ENCODE results near the gene RFLNA.

DNA sequence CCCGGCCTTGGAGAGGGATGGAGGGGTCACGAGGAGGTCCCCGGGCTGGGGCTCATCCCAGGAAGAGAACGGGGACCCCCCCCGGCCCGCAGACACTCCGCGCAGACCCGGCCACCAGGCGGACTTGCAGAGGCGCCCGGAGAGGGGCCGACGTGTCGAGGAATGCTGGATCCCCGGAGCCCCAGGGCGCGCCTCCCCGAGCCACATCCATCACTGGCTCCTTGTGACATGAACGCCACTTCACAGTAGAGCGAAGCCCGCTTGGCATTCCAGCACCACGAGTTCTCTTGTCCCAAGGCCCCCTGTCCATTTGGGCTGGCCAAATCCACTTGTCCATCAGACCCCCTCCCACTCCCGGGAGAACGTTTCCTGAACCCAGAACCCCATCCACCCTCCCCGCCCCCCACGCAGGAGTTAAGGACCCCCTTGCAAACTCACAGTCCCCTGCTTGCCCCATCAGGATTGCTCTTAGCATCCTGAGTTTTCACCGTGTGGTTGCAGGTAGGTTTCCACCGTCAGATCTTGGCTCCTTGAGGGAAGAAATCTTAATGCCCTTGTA lies 809 bp upstream of the RILPL1 start:
- PRO-cap: no peak

- PRO-cap: no peak
These were observed 30.3 kb downstream of the CCDC92 start for GRCh38 chr12:123942108-123942925.

DNA sequence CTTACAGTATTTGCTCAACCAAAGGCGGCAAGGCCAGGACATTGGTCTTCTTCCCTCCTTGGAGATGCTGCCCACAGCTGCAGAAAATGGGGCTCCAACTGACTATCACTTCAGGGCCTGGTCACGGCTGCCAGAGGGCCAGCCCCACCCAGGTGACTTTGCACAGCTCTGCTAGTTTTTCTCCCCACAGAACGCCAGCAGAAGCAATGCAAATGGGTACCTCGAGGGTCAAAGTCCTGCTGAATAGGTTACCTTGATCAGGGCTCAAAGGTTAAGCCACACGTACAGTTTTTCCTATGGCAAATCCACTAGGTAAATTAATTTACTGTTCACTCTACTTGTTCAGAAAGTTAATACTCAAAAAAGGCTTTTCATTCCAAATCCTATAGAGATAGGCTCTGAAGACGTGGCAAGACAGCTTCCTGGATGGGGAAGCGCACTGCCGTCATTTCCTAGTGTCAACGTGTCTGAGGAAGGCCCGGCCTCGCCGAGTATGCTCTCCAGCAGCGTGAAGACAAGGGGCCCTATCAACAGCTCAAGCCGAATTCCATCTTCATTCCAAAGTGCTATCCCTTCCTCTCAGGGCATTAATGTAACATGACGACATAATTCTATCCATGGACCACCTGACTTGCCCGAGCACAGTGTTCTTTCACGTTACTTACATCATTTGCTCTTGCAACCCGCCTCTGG lies 23.1 kb downstream of the CCDC92 start:
- PRO-cap: no peak

GRCh38 chr12:123973450-123973523 lies 272 bp downstream of the ZNF664 start:
- PRO-cap: no peak

- PRO-cap: no peak
These were observed 63.3 kb downstream of the ZNF664 start for GRCh38 chr12:124036314-124036686.

- PRO-cap: no peak
These were observed at the start of gene RFLNA for GRCh38 chr12:124294793-124296042. Gene RFLNA (plus strand): TSS chr12:124295093.

- PRO-cap: no peak
These were observed 31.2 kb downstream of the RFLNA start for GRCh38 chr12:124326036-124326640.

DNA sequence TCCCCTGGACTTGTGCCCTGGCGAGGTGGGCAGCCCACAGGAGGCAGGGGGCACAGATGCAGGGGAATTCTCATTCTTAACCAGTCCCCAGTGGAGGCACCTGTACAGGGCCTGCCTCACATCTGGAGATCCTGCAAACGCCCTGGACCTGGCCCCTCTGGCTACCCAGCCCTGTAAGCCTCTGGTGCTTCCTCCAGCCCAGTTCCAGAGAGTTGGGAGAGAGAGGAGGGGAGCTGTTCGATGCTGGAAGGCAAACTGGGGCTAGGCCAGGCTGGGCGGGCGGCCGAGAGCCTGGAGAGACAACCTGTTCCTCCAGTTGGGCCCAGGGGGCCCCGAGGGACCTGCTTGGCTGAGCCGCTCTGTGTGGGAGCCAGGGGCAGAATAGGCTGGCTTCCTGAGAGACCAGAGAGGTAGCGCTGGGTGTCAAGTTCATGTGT lies 64.6 kb downstream of the RFLNA start:
- PRO-cap: no peak

DNA sequence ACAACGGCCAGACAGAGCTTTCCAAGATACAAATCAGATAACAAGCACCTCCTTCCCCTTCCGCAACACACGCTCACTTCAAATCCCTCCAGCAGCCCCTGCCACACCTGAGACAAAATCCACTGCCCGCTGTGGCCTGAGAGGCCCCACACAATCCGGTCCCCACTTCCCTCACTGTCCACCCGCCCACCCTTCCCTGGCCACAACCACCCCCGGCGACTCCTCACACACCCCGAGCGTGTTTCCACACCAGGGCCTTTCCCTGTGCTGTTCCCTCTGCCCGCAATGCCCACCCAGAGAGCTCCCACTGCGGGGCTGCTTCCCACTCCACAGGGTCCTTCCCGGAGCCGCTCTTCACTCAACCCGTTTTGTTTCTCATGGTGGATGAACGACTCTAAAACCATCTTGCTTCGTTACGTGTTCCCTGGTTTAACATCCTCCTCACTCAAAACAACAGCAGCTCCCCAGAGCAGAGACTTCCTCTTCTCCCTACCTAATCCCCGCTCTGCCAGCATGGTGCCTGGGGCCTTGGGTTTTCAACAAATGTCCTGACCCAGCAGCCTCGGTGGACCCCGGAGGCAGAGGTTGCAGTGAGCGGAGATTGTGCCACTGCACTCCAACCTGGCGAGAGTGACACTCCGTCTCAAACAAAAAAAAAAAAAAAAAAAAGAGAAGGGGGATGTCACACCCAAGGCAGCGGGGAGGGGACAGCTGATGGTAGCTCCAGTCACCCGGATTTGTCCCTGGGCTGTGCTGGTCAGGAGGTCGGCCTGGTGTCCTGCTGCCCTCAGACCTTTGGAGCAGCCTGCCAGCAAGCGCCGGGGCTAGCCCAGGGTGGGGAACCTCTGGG lies 65.8 kb downstream of the RFLNA start:
- PRO-cap: no peak

GRCh38 chr12:124391204-124391647 lies 96.3 kb downstream of the RFLNA start:
- PRO-cap: no peak

DNA sequence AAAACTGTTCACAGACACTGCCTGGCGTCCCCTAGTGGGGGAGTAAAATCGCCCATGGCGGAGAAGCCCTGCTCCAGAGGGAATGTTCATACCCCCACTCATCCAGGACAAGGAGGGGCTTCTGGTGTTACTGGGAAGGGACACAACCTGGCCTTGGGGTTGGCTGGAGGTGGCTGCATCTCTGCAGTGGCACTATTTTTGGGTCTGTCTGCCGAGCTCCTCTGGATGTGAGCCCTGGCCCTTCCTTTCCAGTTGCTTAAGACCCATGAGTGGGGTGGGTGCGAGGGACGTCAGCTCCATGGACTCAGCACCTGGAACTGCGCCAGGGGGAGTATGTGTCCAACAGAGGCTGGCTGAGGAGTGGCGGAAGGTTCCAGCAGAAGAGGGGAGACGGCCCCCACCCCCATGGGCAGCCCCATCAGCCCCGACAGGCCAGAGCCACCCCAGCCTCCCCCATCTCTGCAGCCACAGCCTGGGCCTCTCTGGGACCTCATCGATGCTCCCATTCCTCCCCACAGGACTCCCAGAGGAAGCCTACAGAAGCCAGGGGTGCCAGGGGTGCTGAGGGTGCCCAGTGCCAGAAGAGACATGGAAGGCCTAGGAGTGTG lies 104.0 kb downstream of the RFLNA start:
- PRO-cap: no peak

DNA sequence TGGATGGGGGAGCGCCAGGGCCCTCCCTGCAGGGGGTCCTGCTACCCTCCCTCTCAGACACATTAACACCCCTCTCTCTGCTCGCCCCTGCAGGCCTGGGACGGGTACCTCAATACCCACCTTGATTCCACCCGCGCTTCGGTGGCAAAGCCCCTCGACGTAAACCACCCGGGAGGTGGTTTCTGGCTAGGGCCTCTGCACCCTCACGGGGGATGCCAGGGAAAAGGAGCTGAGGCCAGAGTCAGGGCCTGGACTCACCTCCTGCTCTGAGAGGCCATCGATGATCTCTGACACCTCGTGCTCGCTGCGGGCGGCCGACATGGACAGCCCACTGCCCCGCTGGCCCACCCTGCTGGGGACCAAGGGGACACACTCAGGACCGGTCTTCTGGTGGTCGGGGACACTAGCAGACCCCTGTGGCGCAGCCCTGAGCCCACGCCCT lies 134.5 kb downstream of the RFLNA start:
- PRO-cap: no peak

DNA sequence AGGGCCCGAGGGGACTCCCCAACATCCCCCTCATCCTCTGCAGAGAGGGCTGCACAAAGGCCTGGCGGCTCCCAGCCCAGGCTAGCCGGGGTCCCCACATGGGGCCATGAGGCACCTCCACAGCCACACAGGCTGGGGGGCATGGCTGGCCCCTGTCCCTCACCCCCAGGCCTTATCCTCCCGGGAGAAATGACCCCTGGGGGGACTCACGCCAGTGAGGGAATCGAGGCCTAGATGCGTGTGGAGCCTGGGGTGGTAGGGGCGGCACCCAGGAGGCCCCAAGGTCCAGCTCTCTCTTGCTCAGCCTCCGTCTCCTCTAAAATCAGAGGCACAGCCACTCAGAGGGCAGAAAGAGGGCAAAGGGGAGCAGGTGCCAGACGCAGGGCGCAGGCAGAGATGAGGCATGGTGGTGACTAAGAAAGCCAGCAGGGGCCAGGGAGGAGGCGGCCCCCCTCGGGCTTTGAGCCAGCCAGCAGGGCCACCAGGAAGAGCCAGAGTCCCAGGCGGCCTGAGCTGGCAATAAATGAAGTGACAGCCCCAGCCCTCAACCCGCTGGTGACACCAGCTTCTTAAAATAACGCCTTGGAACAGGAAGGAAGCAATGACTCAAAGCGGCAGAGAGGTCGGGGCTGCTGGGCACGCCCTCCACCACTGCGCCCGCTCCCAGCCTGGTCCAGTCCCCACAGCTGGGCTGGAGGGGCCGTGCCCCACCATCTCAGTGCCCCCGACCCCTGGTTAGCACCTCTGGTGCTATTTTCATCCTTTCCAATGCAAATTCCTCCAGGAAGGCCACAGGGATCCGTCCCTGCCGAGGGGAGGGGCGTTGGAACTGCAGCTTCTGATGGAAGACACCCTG lies 114.1 kb downstream of the NCOR2 start:
- PRO-cap: no peak

DNA sequence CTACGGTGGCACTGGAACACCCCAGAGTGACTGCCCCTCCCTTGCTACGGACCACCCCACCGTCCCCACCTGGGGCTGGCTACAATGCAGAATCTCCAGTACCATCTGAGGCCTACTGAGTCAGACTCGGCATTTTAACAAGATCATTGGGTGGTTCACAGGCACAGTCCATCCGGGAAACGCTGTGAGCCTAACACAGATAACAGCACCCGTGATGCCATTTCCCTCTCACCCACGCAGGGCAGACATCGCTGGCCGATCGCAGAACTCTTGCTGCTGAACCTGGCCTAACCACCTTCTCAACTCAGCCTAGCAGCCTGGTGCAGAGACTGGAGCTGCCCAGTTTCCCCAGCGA lies 83.4 kb downstream of the NCOR2 start:
- PRO-cap: no peak

DNA sequence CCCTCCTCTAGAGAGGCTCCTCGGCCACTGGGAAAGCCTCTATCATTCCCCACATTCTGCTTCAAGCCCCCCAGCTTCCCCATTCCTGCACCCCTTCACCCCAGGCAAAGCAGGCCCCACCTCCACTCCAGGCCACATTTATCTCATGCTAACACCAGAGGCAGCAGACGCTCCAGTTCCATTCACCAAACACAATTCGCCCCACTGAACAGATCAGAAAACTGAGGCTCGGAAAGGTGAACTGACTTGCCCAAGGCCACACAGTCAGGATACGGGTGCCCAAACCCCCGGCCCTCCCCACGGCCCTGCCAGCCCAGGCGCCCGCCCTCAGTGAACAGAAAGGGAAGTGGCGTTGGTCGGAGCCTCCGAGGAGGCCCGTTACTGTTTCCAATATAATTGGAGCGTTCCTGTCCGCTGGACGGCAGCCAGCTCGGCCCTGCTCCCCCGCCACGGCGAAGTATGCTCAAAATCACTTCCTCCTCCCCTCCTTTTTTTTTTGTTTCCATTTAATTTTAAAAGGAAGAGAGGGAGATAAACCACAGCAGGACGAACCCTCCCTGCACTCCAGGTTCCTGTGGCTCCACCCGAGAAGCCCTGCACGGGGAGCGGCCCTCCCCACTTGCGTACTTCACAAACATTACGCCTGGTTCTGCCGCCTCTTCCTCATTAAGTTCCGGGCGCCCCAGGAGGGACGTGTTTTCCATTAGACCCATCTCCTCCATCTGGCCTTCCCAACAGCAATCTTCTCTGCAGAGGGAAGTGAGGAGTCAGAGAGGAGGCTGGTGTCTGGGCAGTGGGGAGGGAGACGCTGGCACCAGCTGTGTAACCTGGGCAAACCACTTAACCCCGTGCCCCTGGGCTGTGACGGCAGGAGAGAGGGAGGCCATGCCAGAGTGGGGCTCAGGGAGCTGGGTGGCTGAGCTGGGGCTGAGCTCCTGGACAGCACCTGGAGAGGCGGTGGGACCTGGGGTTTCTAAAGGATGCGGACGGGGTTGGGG lies 61.1 kb downstream of the NCOR2 start:
- PRO-cap: no peak

GRCh38 chr12:124507619-124508226 lies 59.7 kb downstream of the NCOR2 start:
- PRO-cap: no peak

DNA sequence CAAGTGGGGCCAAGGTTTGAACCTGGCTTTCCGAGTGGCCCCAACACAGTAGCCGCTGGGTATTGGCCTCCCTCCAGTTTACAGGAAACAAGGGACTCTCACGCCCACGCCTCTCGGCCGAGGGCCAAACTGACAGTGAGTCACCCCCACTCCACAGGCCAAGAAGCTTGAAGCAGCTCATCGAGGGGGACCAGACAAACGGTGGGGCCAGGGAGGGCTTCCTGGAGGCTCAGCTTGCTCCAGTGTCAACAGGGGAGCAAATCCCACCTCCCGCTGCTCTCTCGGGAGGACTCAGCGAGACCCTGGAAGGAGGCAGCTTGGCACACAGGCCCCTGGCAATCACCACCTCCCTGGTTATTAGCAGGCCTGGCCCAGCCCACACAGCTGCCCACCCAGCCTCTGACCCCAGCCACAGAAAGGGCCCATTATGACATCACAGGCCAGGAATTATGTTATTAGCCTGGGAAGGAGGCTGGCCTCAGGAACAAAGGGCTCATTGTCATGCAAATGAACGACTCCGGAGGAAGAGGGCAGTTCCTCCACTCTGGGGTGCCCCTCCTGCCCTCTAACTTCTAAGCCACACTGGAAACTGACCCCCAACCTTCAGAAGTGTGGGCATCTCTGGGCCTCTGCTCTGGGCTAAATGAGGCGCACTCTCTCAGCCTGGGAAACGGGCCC lies 54.5 kb downstream of the NCOR2 start:
- PRO-cap: no peak

GRCh38 chr12:124517075-124517705 lies 50.2 kb downstream of the NCOR2 start:
- PRO-cap: no peak

DNA sequence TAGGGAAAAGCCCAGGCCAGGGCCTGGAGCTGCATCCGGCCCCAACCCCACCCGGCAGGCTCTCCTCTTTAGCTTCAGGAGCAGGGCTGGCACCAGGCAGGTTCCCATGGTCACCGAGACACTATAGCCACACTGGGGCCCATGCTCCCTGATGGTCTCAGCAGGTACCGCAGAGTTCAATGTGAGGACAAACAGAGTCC lies 9.5 kb downstream of the NCOR2 start:
- PRO-cap: no peak

GRCh38 chr12:124582132-124582544 lies 14.7 kb upstream of the NCOR2 start:
- PRO-cap: no peak